Caco-2 (cell line): ENCODE measurements around the gene ASIC3.

DNA sequence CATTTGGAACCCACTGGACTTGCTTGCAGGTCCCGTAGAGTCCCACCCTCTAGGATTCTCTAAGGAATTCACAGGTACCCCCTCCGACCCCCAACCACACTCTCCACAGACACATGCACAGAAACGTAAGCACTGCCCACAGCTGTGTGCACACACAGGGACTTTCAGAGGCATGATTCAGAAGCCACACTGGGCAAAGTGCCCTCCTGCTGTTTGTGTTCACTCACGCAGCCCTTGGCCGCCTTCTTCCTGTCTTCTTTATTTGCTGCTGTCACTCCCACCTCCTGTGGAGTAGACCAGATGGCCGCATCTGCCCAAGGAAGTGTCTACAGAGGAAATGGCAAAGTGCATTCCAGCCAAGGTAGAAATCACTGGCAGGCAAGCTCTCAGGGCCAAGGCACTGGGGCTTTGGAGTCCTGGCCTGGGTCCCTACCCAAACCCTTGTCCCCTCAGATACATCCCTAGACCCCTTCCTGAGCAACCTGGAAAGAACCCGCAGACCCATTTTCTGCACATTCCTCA is 21.7 kb upstream of the GIMAP8 start:
- PRO-cap: no peak
- RRBS: no CpG with 5 or more reads among the region's 7 CpGs

- PRO-cap: no peak
- RRBS: no CpG with 5 or more reads among the region's 1 CpG
Measured at GRCh38 chr7:150516446-150516900, 1.8 kb downstream of the GIMAP7 start.

GRCh38 chr7:150518239-150518538 is 3.5 kb downstream of the GIMAP7 start:
- PRO-cap: no peak
- RRBS: no CpG with 5 or more reads among the region's 2 CpGs

DNA sequence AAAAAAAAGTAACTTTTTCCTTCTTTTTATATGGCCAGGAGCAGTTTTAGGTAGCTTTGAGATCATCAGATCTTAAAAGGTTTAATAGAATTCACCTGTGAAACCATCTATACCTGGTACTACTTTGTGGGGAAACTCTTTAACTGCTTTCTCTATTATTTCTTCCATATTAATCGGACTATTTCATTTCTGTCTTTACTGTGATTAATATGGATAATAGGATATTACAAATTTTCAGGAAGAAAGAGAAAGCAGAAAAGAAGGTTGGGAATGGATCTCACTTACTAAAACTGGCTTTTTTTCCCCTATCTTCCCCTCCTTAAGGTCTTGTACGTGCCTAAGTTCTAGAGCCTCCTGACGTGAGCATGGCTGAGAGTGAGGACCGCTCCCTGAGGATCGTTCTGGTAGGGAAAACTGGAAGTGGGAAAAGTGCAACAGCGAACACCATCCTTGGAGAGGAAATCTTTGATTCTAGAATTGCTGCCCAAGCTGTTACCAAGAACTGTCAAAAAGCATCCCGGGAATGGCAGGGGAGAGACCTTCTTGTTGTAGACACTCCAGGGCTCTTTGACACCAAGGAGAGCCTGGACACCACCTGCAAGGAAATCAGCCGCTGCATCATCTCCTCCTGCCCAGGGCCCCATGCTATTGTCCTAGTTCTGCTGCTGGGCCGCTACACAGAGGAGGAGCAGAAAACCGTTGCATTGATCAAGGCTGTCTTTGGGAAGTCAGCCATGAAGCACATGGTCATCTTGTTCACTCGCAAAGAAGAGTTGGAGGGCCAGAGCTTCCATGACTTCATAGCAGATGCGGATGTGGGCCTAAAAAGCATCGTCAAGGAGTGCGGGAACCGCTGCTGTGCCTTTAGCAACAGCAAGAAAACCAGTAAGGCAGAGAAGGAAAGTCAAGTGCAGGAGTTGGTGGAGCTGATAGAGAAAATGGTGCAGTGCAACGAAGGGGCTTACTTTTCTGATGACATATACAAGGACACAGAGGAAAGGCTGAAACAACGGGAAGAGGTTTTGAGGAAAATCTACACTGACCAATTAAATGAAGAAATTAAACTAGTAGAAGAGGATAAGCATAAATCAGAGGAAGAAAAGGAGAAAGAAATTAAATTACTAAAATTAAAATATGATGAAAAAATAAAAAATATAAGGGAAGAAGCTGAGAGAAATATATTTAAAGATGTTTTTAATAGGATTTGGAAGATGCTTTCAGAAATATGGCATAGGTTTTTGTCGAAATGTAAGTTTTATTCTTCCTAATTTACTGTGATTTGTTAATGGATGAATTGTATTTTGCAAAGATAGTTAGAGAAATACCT is 5.4 kb downstream of the GIMAP7 start:
- PRO-cap: no peak
- RRBS: no CpG with 5 or more reads among the region's 18 CpGs

DNA sequence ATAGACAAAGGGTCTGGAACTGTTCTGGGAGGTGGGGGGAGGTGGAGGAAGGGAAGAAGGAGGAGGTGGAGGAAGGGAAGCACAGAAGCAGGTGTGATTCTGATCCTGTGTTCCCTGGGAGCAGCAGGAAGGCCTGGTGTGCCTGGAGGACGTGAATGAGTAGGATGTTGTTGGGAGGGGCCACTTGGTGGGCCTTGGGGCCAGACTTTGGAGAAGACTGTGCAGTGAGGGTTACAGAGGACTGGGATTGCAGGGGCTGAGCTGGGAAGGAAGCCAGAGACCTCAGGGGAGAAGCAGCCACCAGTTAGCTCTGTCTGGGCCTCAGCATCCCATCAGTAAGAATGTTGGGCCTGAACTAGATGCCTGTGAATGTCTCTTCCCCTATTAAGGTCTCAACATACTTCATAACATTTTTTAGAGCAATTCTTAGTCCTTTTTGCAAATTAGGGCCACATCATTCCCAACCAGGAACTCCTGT is 1.7 kb downstream of the GIMAP6 start:
- PRO-cap: no peak
- RRBS: no CpG with 5 or more reads among the region's 1 CpG

GRCh38 chr7:150743472-150744043 is 6.3 kb downstream of the GIMAP5 start:
- PRO-cap: no peak
- RRBS: no CpG with 5 or more reads among the region's 4 CpGs

DNA sequence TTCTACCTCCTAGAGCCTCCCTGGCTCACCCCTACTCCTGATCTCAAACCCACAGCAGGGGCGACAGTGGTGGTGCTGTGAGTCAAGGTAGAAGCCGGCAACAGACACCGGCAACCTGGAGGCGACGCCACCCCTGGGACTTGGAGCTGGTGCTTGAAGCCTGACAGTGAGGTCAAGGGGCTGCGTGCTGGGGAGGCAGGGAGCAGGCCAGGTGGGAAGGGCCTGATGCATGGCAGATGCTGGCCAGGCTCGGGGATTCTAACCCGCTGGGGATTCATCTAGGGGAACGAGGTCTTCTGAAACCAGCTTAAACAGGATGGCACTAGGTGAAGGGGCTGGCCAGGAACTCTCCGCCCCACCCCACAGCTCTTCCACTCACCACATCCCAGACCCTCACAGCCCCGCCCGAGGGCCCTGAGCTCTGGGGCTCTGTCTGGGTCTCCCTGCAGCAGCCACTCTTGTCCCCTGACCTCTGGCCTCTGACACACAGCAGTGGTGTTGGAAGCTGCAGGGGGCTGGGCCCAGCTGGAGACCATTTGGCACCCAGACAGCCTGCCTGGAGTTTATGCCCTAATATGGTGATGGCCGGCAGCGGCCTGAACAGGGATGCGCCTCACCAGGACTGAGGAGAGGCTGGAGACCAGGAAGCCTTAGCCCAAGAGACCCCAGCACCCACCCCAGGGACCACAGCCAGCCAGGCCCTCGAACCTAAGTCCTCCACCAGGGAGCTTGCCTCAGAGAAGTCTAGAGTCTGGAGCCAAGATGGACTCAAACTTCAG is 16.3 kb downstream of the KCNH2 start:
- PRO-cap: no peak
- RRBS: no CpG with 5 or more reads among the region's 16 CpGs

DNA sequence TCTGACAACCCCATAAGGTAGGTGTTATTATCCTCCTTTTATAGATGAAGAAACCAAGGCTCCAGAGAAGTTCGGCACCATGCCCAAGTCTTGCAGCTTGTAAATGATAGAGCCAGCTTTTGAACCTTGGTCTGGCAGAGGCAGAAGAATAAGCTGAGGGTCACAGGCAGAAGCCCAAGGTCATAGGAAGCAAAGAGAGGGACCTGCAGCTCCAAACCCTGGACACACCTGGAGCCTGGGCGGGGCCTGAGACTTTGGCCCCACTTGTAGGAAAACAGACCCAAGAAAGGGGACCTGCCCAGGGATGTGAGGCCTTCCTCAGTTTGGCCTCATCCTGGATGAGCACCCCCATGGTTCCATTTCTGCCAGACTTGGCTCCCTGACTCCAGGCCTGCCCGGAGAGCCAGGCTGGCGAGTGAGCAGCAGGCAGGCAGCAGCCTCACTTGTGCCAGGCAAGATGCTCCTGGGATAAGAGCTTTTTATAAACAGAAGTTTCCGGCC is 2.5 kb downstream of the KCNH2 start:
- PRO-cap: no peak
- RRBS: 95% methylated on average over 3 of the region's 5 CpGs

DNA sequence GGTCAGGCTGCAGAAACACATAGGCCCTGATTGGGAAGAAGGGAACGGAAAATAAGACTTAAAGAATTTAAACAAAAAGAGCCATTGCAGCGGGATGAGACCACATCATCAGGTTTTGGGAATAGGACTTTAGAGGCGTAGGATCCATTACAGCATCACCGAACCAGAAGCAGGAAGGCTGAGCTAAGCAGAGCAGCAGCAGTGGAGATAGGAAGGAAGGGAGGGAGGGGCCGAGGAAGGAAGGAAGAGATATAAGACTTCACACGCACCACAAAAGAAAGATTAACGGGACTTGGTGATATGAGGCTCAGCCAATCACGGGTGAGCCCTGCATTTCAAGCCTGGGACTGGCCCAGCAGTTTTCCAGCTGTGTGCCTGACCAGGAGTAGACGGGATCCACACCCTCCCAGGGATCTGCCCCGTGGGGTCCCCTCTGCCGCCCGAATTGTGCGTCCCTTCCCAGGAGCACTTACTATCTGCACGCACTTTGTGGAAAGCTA is 16.2 kb downstream of the ATG9B start:
- PRO-cap: no peak
- RRBS: no CpG with 5 or more reads among the region's 14 CpGs

DNA sequence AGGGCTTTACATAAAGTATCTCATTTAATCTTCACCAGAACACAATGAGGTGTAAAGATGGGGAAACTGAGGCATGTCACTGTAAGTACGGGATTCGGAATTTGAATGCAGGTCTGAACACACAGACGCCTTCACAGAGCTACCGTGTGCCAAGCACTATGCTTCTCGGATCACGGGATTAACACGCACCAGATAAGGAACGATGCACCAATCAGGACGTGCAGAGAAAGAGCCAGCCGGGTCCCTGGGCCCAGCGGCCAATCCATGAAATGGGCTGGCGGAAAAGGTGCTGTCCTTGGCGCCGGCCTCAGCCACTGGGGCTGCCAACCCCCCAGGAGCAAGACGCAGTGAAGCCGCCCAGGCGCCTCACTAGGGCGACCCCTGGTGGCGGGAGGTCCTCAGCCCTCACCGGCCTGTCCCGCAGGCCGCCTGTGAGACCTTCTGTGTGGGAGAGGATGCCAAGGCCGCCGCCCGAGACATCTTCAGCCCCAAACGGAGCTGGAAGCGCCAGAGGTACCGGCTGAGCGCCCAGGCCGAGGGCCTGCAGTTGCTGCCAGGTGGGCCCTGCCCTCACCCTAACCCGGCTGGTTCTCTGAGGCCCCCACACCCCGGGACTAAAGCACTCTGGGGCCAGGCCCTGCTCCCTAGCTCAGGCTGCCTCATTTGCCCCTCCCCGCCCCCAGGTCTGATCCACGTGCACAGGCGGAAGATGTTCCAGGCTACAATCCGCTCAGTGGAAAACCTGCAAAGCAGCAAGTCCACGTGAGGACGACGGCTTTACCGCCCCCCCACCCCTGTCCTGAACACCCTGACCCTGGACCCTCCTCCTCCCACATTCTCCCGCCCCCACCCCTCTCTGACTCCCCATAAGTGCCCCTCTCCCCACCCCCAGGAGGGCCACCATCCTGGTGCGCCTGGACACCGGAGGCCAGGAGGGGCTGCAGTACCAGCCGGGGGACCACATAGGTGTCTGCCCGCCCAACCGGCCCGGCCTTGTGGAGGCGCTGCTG is 15.5 kb downstream of the ATG9B start:
- PRO-cap: no peak
- RRBS: 91% methylated on average over 16 of the region's 48 CpGs

DNA sequence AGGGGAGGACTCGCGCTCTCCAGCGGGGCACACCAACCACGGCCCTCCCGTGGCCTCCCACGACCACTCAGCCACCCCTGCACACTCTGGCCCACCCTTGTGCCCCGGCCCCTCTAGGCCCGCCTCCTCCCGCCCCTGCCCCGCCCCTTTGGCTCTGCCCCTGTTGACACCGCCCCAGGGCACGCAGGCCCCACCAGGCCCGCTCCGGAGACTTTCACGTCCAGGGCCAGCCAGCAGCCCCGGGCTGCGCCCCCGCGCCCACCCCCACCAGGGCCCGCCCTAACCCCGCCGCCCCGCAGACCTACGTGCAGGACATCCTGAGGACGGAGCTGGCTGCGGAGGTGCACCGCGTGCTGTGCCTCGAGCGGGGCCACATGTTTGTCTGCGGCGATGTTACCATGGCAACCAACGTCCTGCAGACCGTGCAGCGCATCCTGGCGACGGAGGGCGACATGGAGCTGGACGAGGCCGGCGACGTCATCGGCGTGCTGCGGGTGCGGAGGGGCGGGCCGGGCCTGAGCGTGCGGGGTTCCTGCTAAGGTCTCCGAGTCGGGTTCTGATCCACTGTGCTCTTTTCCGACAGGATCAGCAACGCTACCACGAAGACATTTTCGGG is 10.8 kb downstream of the ATG9B start:
- PRO-cap: no peak
- RRBS: 94% methylated on average over 13 of the region's 56 CpGs

DNA sequence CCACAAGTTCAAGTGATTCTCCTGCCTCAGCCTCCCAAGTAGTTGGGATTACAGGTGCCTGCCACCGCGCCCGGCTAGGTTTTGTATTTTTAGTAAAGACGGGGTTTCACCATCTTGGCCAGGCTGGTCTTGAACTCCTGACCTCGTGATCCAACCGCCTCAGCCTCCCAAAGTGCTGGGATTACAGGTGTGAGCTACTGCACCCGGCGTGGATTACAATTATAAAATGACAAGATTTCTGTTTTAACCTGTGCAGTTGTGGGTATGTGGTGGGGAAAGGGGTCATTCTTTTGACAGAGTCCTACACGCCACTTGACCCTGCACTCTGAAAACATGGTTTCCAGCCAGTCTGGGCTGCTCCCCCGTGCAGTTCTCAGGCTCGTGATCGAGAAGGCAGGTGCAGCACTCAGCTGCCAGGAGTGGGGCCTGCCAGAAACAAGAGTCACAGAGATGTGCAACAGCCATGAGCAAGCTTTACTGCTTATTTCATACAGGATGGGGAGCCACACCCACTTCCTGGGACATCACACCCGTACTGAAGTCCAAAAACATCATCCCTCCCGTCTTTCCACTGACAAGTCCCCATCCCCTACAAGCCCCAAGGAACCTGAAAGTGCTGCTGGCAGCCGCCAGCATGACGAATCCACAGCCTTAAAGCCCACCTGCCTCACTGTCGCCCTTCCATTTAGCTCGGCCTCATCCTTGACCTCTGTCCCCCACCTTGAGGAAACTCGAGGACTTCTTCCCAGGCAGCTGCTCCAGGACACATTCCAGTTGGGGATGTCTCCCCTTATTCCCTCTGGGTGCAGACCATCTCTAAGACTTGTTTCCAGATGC is 9.4 kb downstream of the ATG9B start:
- PRO-cap: no peak
- RRBS: no CpG with 5 or more reads among the region's 19 CpGs

- PRO-cap: no peak
- RRBS: no CpG with 5 or more reads among the region's 20 CpGs
Measured at GRCh38 chr7:151017442-151018084, 6.7 kb downstream of the ATG9B start.

DNA sequence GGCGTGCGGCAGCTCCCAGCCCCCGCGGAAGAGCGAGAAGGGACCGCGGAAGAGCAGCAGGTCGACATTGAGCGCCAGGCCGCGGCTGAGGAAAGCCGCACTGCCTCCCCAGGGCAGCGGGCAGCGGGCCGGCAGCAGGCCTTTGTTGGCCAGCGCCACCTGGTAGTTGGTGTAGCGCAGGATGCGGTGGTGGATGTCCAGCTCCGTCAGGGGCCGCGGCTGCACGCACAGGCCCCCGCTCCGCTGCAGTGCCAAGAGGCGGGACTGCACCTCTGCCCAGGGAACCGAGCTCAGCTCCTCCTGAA is 5.3 kb downstream of the ATG9B start:
- PRO-cap: no peak
- RRBS: no CpG with 5 or more reads among the region's 26 CpGs

GRCh38 chr7:151048476-151048757 is at the start of gene ASIC3:
Gene ASIC3 (plus strand): TSS chr7:151048531.
- PRO-cap: no peak
- RRBS: no CpG with 5 or more reads among the region's 13 CpGs

DNA sequence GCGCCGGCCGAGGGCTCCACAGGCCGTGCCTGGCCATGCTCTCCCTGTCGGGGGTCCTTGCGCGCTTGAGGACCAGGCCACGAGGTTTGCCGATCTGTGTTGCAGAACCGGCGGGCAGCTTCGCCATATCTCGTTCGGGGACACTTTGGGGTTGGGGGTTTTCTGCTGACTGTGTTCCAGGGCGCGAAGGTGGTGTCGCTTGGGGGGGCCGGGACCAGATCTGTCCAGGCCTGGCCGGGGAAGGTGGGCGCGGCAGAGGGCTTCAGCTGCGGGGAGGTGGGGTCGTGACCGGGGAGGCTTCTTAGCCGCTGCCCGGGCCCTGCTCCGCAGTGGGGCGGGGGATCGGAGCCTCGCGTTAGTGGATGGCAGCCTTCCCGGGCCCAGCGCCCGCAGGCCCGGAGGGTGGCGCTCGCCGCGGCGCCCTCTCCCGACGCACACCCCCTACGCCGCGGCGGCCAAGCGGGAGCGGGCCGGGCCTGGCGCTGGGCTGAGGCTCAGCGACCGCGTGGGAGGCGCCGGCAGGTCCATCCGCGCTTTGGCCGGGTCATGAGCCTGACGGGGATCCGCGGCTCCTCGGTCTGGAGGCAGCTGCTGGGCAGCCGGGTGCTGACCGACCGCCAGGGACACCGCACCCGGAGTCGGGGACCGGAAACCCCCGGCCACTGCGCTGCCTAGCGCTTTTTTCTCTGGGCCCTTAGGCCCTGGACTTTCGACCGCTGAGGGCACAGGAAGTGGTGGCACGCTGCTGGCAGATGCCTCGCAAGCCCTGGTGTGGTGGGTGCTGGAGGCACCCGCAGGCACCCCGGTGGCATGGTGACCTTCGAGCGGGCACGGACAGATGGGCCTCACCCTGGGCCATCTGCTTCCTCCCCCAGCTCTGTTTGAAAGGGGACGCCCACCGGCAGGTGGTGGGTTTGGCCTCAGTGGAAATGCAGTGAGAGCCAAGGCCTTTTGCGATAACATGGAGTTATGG is 1.1 kb downstream of the AGAP3 start:
- PRO-cap: bidirectional peak, plus-strand start at position 527 of the sequence, minus-strand start at position 331 of the sequence
- RRBS: 3% methylated on average over 53 of the region's 84 CpGs

DNA sequence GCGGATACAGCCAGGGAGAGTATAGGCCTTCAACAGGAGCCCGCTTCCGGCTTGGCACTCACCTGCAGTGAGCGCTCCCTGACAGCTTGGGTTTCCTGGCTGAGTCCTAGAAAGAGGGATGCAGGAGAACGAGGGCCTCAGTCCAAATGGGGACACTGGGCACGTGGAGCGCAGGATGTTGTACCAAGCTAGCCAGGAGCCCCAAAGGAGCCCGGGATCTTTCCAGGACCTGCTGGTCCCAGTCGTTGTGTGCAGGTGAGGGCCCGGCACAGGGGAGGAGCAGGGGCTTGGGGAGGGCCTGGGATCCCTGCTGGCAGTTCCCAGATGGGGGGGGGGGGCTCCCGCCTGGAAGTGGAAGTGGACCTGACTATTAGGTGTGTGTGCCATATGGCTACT is 3.6 kb downstream of the AGAP3 start:
- PRO-cap: no peak
- RRBS: 95% methylated on average over 3 of the region's 11 CpGs

- PRO-cap: no peak
- RRBS: 97% methylated on average over 3 of the region's 20 CpGs
Measured at GRCh38 chr7:151099800-151100491, 13.7 kb downstream of the AGAP3 start.

- PRO-cap: no peak
- RRBS: no CpG with 5 or more reads among the region's 14 CpGs
Measured at GRCh38 chr7:151117013-151117603, 30.8 kb downstream of the AGAP3 start.

GRCh38 chr7:151125759-151126501 is 39.7 kb downstream of the AGAP3 start:
- PRO-cap: no peak
- RRBS: 98% methylated on average over 6 of the region's 64 CpGs